Gastrocnemius medialis (tissue), 3 donors: ENCODE measurements around the genes ZNF630, SSX4B and PCSK1N.

GRCh38 chrX:46649320-46650129, 76.0 kb downstream of the CHST7 start:
- PRO-cap, result no peak
- RAMPAGE, long total RNA, 3 experiments, result no peak in any of the 3 experiments

- PRO-cap, result no peak
- RAMPAGE, long total RNA, 3 experiments, result no peak in any of the 3 experiments
Measured at GRCh38 chrX:46758353-46759053, 415 bp downstream of the SLC9A7 start.

- PRO-cap, result no peak
- RAMPAGE, long total RNA, 3 experiments, result no peak in any of the 3 experiments
Measured at GRCh38 chrX:46912988-46913544, 845 bp downstream of the JADE3 start.

GRCh38 chrX:47231763-47232077, 1.1 kb upstream of the USP11 start:
- PRO-cap, result no peak
- RAMPAGE, long total RNA, 3 experiments, result no peak in any of the 3 experiments

DNA sequence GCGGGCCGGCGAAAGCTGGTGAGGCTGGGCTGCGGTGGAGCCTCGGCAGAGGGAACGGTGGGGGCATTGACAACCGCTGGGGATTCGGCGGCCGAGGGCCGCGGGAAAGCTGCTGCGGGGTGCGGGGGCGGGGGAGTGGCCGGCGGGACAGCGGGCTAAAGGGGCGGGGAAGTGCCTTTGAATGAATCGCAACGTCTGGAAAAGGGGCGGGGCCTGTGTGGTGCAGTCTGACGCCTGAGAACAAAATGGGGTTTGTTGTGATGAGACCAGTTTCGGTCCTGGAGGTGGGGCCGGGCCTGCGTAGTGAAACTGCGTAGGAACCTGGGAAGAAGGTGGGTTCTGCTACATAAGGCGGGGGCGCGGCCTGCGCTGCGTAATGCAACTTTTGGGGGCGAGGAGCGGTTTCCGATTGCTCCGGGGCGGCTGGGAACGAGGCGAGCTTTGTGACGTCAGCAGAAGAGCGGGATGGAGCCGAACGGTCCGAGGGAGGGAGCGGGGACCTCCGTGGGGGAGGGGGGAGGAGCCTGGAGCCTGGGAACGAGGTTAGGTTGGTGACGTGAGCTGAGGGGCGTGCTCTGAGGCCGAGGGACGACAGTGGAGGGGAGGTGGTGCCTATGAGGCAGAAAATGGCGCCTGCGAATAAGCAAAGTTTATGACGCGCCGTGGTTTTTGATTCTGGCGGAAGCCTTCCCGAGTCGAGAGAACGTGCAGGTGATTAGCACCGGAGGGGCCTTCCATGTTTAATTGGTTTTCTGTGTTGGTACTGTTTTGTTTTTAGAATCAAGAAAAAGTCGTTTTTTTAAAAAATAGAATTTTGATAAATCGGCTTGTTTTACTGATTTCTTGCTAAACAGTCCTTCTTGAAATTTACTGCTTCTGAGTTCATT, 636 bp downstream of the USP11 start:
- PRO-cap, result bidirectional peak, plus-strand start at position 444 of the sequence, minus-strand start at position 149 of the sequence
- RAMPAGE, long total RNA, 3 experiments, result start-site peak on the plus strand in 2 of 3 experiments, centred at positions 261 to 603 of the sequence, 8 to 50 reads per replicate

GRCh38 chrX:47563969-47564436, 3.0 kb downstream of the ARAF start:
- PRO-cap, result no peak
- RAMPAGE, long total RNA, 3 experiments, result no peak in any of the 3 experiments

DNA sequence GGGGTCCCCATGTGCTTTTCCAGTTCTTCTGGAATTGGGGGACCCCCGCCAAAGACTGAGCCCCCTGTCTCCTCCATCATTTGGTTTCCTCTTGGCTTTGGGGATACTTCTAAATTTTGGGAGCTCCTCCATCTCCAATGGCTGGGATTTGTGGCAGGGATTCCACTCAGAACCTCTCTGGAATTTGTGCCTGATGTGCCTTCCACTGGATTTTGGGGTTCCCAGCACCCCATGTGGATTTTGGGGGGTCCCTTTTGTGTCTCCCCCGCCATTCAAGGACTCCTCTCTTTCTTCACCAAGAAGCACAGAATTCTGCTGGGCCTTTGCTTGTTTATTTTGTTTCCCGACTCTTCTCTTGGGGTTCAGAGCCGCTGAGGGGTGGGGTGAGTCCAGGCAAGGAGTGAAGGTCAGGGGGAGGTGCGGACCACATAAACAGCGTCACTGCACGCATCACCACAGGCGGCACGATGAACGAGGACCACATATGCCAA, 10.6 kb upstream of the TIMP1 start:
- PRO-cap, result no peak
- RAMPAGE, long total RNA, 3 experiments, result no peak in any of the 3 experiments

DNA sequence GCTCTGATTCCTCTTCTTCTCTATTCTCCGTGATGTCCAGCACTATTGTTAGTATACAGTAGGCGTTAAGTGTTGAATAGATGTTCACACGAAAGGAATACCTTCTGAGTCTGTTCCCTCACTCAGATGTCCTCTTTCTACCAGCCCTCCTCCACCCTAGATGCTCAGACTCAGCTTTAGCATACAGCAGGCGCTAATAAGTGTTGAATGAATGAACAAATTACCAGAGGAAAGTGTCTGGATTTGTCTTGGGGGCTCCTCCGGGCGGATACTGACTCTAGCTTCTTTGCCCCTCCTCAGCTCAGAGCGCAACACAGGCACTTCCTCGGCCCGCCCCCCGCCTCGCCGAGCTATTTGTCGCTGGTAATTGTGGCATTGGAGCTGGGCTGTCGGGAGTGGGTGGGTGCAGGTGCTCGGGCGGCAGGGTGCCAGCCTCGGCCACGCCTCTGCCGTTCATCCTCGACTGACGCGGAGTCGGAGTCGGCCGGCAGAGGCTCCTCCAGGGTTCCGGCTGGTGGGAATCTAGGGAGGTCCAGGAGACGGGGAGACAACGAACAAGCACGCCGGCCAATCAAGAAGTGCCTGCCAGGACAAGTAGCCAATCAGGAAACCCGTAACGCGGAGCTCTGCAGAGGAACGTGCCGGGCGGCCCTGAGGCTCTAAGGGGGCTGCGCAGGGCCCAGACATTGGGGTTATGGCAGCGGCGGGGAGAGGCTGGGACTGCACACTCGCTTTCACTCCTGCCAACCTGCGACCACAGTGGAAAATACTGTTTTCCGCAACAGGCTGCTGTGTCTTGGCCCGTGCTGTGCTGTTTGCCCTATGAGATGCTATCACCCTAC, 3.9 kb upstream of the SYN1 start:
- PRO-cap, result no peak
- RAMPAGE, long total RNA, 3 experiments, result no peak in any of the 3 experiments

DNA sequence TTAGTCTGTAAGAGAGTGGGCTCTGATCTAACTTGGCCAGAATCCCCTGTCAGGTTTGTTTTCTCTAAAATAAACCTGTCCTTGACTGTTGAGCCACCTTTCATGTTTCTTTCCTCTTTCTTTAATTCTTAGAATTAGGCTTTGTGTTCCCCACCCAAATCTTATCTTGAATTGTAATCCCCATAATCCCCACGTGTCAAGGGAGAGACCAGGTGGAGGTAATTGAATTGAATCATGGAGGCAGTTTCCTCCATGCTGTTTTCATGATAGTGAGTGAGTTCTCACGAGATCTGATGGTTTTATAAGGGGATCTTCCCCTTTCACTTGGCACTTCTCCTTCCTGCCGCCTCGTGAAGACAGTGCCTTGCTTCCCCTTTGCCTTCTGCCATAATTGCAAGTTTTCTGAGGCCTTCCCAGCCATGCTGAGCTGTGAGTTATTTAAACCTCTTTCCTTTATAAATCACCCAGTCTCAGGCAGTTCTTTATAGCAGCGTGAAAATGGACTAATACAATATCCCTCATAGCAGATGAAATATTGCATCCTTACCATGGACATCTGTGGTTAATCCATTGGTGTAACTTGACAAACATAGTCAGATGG, 17.5 kb upstream of the UXT start:
- PRO-cap, result no peak
- RAMPAGE, long total RNA, 3 experiments, result no peak in any of the 3 experiments

GRCh38 chrX:48070864-48072208, at the start of gene ZNF630:
Gene ZNF630 (minus strand): TSS chrX:48071640.
- PRO-cap, result unidirectional peak, plus-strand start at chrX:48071237; bidirectional peak, plus-strand start at chrX:48071983, minus-strand start at chrX:48071880
- RAMPAGE, long total RNA, 3 experiments, result start-site peak on the minus strand in 3 of 3 experiments, at chrX:48071428-48071663 at its widest, 9 to 34 reads per replicate

DNA sequence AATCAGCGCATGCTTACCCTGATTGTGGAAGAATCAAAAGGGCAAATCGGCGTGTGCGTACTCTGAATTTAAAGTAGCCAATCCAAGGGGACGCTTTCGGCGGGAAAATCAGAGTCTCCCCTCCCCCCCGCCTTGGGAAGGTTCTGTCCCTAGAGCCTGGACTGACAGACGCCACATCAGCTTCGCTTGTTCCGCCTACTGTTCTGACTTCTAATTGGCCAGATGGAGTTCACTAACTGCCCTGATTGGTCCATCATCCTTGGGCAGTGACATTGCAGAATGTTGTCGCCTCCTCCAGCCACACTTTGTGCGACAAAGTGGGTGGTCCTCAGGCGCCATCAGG, at the start of gene SSX4B:
Gene SSX4B (minus strand): TSS at position 116 of the 343 bp plus-strand sequence.
- PRO-cap, result no peak
- RAMPAGE, long total RNA, 3 experiments, result no peak in any of the 3 experiments

- PRO-cap, result no peak
- RAMPAGE, long total RNA, 3 experiments, result no peak in any of the 3 experiments
Measured at GRCh38 chrX:48466753-48467908, 2.9 kb downstream of the SLC38A5 start.

DNA sequence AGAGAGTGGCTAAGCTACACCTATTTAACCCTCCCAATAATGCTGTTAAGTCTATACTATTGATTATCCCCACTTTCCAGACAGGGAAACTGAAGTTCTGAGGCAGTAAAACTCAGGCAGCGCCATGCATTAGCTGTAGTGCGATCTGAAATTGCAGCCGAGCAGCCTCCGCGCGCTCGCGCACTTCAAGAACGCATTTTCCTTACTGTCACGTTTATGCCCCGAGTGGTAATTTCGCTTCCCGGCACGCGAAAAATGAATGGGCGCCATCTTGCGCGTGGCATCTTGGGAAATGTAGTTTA, 375 bp upstream of the FTSJ1 start:
- PRO-cap, result no peak
- RAMPAGE, long total RNA, 3 experiments, result no peak in any of the 3 experiments

- PRO-cap, result no peak
- RAMPAGE, long total RNA, 3 experiments, result no peak in any of the 3 experiments
Measured at GRCh38 chrX:48598433-48598955, 1.2 kb downstream of the WDR13 start.

DNA sequence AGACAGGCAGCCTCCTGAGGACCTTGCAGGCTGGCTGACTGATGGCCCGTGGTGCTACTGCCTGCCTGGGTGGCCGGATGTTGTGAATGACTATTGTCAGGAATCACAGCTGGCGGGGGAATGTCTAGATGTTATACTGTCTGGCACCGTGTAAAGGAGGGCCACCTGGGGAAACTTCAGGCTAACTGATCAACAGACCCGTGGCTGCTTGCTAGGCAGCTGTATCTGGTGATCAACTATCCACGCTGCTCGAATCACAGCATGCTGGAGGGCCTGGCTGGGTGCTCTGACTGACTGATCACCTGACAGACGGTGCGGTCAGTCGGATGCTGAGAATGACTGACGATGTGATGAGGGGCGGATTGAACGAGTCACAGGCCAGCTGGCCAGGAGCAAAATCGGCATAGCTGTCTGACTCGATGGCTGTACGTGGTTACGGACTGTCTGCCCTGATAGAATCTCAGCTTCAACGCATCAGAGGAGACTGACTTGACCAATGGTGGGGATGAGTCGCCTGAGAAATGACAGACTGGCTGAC, 1.1 kb upstream of the SUV39H1 start:
- PRO-cap, result bidirectional peak, plus-strand start at position 374 of the sequence, minus-strand start at position 292 of the sequence
- RAMPAGE, long total RNA, 3 experiments, result no peak in any of the 3 experiments

GRCh38 chrX:48736880-48738097, 24.3 kb upstream of the GLOD5 start:
- PRO-cap, result unidirectional peak, plus-strand start at chrX:48737399
- RAMPAGE, long total RNA, 3 experiments, result no peak in any of the 3 experiments

GRCh38 chrX:48794733-48796061, 6.7 kb upstream of the HDAC6 start:
- PRO-cap, result no peak
- RAMPAGE, long total RNA, 3 experiments, result no peak in any of the 3 experiments

DNA sequence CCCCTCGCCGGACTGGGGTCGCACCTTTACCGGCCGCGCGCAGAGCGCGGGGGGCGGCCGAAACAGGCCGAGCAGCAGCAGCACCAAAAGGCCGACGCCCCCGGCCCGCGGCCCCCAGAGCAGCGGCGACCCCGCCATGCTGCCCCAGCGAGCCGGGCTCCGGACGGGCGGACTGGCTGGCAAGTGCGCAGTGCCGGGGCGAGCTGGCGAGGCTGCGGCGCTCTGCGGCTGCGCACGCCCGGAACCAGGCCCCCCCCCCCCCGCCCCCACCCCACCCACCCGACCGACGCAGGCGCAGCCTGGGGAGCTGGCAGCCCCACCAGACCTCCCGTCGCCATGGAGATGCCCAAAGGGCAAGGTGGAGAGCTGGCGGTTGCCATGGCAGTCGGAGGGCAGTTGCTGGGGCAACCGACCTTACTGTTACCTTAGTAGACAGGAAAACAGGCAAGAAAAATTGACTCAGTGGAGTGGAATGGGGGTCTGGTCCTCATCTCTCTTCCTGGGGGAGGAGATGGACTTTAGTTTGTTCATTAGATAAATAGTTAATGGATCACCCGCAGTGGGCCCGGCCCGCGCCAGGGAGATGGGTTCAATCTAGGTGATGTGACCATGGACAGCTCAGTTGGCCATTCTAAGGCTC, at the start of gene PCSK1N:
Gene PCSK1N (minus strand): TSS at position 216 of the 640 bp plus-strand sequence.
- PRO-cap, result no peak
- RAMPAGE, long total RNA, 3 experiments, result no peak in any of the 3 experiments

GRCh38 chrX:48896390-48896777, 1.2 kb downstream of the TIMM17B start:
- PRO-cap, result no peak
- RAMPAGE, long total RNA, 3 experiments, result no peak in any of the 3 experiments

- PRO-cap, result no peak
- RAMPAGE, long total RNA, 3 experiments, result no peak in any of the 3 experiments
Measured at GRCh38 chrX:48909591-48910390, 1.7 kb downstream of the SLC35A2 start.